Aorta (tissue), 1 donor: ENCODE measurements around the genes GSK3A and CADM4.

GRCh38 chr19:42068656-42069983 is 886 bp downstream of the GRIK5 start:
- PRO-cap: no peak

DNA sequence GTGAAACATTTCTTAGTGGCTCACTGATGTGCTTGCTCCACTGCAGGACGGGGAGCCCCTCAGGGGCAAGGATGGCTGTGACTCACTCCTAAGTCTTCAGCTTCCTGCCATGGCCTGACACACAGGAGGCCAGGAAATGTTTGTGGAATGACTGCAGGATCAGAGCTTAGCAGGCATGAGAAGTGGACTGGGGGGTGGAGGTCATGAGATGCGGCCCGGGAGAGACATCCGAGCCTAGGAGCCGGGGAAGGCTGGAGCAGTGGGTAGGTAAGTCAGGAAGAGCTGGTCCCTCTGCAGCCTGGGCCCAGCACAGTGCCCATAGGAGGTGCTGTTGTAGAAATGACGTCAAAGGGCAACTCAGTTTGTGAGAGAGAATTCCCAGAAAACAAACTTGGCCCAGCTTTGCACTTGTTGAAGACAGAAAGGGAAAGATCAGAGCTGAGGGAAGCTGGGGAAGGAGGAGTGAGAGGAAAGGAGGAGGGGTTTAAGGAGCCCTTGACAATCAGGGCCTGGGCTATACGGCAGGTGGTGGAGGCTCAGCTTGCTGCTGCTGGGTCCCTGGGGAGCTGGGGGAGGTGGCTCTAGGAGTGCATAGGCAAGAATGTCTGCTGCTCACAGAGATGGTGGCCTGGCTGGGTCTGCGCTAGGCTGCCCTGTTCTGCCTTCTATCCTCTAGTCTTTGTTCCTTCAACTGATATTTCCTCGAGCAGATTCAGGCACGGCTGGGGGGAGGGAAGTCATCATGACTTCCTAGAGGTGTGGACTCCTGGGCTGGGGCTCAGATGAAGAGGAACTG is 18.4 kb downstream of the POU2F2 start:
- PRO-cap: no peak

DNA sequence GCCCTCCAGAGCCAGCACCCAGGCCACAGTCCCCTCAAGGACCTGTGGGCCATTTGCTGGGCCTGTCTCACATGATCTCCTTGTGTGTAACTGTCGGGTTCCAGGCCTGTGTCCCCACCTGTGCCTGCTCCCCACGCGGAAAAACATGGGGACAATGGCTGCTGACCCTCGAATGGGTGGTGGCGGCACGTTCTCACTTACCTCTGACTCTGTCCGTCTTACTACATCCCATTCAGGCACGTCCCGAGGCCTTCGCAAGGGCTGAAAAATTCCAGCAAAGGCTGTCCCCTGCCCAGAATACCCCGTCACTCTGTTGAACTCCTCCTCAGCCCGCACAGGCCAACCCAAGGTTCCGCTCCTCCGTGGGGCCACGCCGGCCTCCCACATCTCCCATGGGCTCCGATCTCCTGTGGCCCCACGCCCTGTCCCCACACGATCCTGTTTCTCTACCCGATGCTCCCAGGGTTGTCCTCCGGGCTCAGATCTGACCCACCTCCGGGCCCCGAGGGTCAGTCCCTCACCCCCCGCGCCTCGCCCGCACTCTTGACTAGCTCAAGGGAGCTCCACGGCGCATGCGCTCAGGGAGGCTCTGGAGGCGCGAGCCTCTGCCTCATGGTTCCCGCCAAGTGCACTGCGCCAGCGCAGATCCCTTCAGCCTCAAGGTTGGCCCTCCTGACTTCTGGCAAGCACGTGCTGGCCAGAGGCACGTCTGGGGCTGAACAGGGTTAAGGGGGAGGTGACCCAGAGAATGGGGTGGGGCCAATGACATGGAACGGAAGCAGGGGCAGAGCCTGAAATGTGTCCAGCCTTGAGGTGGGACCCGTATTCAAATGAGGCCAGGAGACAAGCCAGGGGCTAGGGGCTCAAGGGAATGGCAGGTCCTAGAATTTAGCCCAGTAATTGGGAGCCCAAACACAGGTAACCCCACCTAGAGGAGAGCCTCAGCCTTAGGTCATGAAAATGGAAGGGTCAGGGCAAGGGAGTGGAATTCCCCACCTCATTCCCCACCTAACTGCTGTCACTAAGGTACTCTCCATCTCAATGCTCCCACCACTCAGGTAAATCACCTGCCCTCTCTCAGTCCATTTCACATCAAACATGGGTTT is 20.9 kb downstream of the DEDD2 start:
- PRO-cap: no peak

- PRO-cap: no peak
These were observed 464 bp downstream of the DEDD2 start for GRCh38 chr19:42216801-42217624.

- PRO-cap: bidirectional peak, plus-strand start at chr19:42242724, minus-strand start at chr19:42242576; unidirectional peak, plus-strand start at chr19:42243332
These were observed at the start of gene GSK3A for GRCh38 chr19:42242479-42243404. GSK3A (minus strand) TSS chr19:42242602.

DNA sequence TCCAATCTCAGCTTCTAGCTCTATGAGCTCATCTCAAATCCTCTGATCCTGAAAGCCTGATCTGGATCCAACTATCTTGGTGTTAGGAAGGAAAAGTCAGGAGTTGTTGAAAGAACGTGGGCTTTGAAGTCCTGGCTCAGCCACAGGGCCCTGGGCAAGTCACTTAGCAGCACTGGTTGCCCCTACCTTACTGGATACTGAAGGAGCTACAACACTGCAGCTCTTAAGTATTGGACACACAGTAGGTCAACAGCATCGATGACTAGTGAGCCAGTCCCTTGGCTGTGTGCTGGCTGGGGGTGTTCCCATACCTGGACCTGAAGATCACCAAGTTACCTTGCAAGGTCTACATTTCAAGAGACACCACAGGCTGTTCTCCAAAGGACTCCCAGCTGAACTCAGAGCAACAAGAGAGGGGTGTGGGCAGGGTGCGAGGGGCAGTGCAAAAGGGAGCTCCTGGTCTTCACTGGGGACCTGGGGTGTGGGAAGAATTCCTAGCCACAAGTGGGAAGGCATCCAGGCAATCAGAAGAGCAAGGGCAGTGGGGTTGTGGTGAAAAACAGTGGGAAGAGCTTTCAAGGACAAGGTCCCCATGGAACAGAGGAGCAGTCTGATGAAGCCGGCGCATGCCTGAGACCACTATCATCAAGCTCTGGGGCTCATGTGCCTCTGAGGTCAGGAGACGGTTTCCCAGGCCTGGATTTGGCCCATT is 4.5 kb upstream of the GSK3A start:
- PRO-cap: no peak

GRCh38 chr19:42269373-42269994 is 432 bp downstream of the CIC start:
- PRO-cap: no peak

DNA sequence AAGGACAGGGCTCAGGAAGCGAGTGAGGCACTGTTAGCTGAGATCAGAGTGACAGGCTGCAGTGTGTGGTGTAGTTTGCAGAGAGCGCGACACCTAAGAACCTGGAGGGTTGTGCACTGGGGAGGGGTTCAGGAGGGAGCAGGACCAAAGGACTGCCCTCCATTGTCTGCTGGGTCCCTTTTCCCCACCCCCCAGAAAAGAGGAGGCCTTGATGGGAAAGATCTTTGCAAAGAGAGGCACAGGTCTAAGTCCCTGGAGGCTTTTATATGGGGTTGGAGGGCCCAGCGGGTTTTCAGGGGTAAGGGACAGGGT is 16.0 kb downstream of the CIC start:
- PRO-cap: no peak

DNA sequence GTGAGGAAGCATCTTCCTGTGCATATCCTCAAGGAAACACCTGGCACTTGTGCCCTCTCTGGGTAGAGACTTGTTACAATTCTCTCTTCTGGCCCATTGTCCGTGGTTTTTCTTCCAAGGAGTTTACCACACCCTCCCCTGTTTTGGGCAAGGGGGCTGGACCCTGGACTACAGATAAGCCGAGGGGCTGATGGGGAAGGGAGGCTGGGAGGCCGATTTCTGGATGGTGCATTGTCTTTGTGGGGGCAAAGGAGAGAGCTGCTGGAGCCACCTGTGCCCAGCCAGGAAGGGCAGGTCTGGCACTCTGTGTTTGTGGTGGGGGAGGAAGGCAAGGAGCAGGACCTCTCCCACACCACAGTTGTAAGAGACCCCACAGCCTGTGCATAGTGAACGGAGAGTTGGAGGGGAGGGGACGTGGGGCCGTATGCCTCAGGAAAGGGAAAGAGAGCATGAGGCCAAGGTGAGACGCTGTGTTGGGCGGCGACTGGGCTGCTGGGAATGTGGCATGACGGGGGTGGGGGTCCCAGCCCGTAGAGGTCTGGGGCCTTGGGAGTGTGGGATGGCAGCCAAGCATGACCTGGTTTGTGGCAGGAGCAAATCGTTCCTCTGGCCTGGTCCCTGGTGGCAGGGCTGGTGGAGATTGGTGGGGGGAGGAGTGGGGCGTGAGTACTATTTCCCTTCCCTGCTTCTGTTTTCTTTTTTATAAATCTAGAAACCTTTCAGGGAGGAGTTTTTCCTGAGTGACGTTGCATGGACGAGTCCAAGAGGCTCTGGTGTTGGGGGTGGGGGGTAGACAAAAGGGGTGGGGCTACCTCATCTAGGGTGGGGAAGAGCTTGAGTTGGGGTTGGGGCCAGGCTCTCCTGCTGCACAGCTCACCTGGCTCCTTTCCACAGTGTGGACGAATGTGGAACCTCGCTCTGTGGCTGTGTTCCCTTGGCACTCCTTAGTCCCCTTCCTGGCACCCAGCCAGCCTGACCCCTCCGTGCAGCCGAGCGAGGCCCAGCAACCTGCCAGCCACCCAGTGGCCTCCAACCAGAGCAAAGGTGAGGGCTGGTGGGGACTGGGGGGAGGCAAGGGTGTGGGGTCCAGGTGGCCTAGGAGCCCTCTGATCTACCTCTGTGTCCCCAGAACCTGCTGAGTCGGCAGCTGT is 15.7 kb upstream of the PRR19 start:
- PRO-cap: no peak

- PRO-cap: no peak
These were observed 3.7 kb downstream of the TMEM145 start for GRCh38 chr19:42316689-42317410.

DNA sequence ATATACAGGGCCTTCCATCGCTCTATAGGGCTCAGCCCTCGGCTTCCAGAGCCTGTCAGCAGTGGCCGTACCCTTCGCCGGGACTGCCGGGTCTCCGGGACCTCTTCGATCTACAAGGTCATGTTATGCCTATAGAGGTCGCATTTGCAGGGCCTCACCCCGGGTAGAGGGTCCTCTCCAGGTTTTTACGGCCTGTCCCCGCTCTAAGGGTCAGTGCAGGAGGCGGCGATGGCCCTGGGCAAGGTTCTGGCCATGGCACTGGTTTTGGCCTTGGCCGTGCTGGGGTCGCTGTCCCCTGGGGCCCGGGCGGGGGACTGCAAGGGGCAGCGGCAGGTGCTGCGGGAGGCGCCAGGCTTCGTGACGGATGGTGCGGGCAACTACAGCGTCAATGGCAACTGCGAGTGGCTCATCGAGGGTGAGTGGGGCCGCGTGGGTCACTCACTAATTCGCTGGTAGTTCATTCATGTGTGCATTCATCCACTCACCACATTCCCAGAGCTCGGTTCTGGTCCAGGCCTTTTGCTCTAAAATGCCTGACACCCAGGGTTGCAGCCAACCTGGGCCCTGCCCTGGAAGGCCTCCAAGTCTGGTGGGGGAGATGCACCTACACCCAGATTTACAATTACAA is 695 bp downstream of the MEGF8 start:
- PRO-cap: no peak

DNA sequence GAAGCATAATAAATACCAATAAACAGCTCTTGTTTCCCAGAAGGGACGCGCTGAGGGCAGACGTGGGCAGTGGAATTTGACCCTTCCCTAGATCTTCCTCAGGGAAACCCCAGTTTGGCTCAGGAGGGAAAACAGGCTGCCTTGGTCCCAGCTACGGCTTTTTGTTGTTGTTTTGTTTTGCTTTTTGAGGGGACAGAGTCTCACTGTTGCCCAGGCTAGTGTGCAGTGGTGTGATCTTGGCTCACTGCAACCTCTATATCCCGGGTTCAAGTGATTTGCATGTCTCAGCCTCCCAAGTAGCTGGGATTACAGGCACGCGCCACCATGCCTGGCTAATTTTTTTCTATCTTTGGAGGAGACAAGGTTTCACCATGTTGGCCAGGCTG is 11.2 kb downstream of the CNFN start:
- PRO-cap: no peak

- PRO-cap: no peak
These were observed 24.0 kb upstream of the CXCL17 start for GRCh38 chr19:42466225-42467588.

GRCh38 chr19:42471562-42472436 is 29.1 kb upstream of the CXCL17 start:
- PRO-cap: no peak

DNA sequence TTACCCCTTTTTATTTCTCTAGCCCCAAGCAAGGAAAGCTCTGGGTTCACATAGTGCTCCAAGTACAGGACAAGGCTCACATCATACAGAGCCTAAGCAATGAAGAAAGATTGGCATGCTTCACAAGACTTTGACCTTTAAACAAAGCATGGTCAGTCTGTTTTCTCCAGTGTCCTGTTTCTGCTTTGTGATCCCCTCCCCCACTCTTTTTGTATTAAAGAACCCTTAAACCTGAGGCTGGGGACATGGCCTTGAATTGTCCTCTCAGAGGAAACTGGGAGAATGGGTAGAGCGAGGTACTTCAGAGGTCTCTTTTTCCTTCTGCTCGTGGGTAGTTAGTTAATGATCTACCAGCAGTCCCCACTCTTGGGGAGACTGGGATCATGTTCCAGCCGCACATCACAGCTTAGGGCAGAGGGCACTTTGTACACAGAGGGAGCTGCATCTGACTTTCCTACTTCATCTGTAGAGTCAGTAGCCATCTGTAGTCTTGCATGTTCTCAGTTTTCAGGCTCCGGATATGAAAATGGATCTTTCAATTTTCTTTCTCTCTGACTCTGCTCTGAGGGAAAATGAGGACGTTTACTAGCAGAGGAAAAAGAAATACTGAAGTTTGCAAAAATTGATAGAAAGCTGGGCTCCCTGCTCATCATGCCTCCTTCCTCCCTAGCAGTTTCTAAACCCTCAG is 30.5 kb downstream of the CEACAM1 start:
- PRO-cap: no peak

- PRO-cap: no peak
These were observed 37.6 kb upstream of the CD177 start for GRCh38 chr19:43315818-43316319.

- PRO-cap: bidirectional peak, plus-strand start at chr19:43463881, minus-strand start at chr19:43463747
These were observed 1.9 kb downstream of the LYPD3 start for GRCh38 chr19:43463421-43464045.

GRCh38 chr19:43607412-43608184 is 4.3 kb upstream of the SRRM5 start:
- PRO-cap: no peak

DNA sequence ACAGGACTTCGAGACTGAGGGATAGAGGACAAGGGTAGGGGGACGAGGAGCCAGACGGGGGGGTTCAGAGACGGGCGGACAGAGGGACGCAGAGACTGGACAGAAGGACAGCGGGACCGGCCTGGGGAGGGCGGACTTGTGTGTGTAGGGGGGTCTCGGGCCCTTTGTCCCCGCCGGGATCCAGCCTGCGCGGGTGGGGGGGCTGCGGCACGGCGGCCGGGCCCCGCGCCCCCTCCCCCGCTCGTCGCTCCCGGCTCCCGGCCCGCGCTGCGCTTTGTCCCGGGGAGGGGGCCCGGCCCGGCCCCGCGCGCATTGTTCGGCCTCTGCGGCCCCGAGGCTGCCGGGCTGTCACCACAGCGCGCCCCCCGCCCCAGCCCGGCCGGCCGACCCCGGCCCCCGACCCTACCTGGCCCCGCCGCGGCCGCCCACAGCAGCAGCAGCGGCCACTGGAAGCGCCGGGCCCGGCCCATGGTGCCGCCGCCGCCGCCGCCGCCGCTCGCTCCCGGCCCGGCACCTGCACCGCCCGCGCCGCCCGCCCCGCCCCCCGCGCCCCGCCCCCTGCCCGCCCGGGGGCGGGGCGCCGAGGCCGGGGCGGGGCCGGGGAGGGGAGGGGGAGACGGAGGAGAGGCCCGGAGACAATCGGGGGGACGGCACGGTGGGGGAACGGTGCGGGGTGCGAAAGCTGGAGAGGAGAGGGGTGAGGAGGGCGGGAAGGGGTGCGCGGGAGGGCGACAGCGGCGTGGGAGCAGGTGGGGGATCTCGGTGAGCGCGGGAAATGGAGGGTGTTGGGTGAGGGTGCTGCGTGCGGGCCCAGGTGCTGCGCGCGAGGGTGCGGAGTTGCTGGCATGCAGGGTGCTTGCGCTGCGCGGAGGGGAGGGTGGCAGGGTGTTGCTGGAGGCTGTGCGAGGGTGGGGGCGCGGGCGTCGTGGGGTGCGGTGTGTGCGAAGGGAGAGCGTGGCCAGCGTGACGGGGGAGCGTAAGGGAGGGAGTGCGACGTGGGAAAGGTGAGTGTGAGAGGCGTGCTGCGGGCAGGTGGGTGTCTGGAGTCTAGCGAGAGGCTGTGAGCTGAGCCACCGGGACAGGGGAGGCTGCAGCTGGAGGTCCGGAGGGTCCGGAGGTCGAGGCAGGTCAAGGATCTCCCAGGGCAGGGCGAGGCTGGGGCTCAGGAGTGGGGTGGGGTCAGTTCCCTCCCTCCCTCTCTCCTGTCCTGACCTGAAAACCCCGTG is at the start of gene CADM4:
TSS of gene CADM4 (minus strand) at position 530 of the 1,226 bp plus-strand sequence.
- PRO-cap: bidirectional peak, plus-strand start at position 614 of the sequence, minus-strand start at position 498 of the sequence

DNA sequence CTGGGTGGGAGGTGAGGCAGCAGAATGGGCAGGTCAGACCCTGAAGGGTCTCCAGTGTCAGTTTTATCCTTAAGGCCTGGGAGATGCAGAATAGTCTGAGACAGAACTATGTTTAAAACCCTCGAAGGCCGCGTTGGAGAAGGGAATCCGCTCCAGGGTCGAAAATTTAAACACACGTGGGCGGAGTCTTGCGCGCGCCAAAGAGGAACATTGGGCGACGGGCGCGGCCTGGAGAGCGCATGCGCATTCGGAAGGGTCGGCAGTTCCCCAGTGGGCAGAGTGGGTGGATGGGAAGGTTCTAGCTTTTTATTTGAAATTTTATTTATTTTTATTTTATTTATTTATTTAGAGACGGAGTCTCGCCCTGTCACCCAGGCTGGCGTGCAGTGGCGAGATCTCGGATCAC is 700 bp upstream of the SMG9 start:
- PRO-cap: no peak